ENCODE data around the genes BRMS1 and NPAS4.

GRCh38 chr11:66061325-66062028 is 8.6 kb upstream of the PACS1 start:
- PRO-cap = no peak

DNA sequence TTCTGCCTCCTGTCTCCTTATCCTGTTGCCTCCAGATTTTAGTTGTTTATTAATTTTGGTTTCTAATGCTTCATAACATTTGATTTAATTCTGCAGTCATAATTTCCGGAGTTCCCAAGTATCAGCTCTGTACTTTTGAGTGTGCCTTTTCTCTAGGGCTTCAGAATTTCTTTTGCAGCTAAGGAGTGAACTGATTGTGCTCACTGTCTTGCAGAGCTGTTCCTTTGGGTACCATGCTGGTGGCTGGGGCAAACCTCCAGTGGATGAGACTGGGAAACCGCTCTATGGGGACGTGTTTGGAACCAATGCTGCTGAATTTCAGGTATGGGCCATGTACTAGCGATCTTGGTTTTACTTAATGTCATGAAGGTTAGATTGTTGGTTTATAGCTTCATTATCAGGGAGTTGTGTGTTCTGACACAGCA is 7.3 kb upstream of the PACS1 start:
- PRO-cap = no peak

DNA sequence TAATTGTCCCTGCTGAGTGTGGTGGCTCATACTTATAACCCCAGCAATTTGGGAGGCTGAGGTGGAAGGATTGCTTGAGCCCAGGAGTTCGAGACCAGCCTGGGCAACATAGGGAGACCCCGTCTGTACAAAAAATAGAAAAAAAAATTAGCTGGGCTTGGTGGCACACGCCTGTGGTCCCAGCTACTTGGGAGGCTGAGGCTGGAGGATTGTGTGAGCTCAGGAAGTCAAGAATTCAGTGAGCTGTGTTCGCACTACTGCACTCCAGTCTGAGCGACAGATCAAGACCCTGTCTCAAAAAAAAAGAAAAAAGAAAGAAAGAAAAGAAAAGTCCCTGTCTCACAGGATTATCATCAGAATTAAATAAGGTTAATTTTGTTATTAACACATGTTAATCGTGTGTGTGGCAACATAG is 10.9 kb downstream of the PACS1 start:
- PRO-cap = no peak

DNA sequence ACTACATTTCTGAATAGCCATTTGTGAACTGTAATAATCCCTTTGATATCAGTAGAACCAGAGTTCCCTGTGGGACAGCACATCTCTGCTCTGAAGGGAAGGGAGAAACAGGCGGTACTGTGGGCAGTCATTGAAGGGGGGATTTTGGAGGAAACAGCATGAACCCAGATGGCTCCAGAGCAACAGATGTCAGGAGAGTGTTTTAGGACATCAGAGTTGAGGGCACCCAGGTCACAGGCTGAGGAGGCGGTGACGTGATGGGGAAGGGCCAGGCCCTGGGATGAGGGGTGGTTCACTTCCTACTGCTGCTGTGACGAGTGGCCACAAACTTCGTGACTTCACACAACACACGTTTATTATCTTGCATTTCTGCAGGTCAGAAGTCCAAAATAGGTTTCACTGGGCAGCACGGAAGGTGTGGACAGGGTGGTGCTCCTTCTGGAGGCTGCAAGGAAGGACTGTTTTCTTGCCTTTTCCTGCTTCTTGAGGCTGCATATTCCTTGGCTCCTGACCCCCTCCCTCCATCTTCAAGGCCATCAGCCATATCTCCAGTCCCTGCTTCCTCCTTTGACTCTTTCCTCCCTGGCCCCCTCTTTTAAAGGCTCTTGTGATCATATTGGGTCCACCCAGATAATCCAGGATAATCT is 66.7 kb upstream of the KLC2 start:
- PRO-cap = no peak

- PRO-cap = no peak
Observed at GRCh38 chr11:66218726-66219663, 38.5 kb upstream of the KLC2 start.

DNA sequence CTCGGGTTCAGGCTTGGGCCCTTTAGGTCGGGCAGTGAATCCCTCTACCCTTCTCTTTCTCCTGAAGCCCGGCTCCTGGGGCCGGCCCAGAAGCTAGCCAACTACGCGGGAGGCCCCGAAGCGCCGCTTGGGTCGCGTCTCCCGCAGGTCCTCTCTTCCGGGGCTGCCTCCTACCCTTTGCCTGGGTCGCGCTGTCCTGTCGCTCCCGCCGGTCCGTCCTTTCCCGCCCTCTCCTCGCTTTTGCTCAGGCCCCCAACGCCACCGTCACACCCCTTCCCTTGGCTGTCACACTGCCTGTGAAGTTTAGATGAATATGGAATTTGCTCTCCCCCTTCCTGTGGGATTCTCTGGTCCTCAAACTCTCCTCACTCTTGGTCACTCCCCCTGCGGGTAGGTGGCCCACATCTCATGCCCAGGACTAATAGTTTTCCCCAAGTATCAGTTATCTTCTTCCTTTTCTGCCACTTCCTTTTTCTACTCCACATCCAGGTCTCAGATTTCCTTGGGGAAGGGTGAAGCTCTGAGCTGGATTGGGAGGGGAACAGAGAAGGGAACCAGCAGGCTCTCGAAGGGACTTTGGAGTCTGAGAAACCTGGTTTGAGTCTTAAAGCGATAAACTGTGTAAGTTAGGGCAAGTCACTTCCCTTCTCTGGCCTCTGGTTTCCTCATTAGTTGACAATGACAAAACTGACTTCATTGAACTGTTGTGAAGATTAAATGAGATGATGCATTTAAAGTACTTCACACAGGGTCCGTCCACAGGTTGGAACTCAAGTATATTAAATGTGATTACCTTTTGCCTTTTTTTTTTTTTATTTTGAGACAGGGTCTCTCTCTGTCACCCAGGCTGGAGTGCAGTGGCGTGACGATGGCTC is 872 bp downstream of the RAB1B start:
- PRO-cap = unidirectional peak, minus-strand start at position 242 of the sequence; unidirectional peak, minus-strand start at position 543 of the sequence; unidirectional peak, minus-strand start at position 578 of the sequence

DNA sequence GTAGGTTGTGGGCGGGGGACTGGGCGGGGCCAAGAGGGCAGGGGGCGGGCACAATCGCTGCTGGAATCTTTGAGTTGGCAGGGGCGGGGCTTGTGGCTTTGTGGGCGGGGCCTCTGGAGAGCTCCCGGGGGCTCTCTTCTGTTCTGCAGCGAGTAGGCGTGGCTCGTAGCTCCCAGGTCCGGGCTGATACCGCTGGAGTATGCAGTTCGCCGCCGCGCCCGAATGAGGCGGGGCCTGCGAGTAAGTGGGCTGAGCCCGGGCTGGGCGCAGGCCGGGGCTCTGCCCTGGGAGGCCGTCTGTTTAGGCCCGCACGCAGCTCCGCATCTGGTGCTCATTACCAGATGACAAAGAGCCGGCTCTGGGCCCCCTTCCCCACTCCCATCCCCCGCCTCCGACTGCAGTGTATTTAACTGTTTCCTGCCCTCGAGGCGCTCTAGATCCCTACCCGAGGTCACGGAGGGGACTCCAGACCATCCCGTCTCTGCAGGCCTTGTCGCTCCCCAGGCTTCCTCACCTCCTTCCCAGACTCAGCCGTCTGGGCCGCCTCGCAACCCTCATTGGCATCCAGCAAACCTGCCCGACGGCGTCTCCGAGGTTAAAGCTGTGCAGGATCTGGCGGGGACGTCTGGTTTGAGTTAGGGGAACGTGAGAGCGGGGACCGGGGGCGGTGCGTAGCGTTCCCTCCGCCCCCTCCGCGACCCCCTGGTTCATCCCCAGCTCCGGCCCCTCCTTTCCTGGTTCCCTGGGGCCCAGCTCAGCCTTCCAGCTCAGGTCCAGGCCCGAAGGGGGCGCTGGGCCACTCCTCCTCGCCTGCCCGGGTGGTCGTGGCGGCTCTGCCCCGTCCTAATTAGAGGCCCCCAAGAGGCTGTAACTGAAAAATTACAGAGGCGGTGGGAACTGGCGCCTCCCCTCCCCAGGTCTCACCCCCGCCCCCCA is 3.8 kb downstream of the CD248 start:
- PRO-cap = bidirectional peak, plus-strand start at position 243 of the sequence, minus-strand start outside the sequence

- PRO-cap = no peak
Observed at GRCh38 chr11:66326200-66326958, 9.5 kb upstream of the CD248 start.

DNA sequence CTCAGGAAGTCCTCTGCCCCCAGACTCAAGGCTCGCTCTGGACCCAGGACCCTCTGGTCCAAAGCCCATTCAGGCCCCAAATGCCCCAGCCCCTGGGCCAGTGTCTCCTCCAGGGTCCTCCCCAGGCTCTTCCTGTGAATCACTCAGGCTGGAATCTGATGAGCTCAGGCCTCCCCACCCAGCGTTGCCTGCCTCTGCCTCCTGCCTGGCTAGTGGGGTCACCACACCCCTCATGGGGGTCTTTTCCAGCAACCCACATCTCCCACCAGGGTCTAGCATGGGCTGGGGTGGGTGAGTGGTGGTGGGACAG is 9.1 kb downstream of the RIN1 start:
- PRO-cap = no peak

- PRO-cap = bidirectional peak, plus-strand start at chr11:66345262, minus-strand start at chr11:66345056
Observed at GRCh38 chr11:66344760-66345671, at the start of gene BRMS1. Gene BRMS1 (minus strand): TSS chr11:66345104.

DNA sequence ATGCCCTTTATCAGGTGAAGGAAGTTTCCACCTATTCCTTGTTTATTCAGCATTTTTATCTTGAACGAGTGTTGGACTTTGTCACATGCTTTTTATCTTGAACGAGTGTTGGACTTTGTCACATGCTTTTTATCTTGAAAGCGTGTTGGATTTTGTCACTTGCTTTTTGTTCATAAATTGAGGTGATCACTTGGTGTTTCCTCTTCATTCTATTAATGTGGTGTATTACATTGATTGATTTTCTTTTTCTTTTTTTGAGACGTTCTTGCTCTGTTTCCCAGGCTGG is 3.9 kb upstream of the B4GAT1 start:
- PRO-cap = no peak

- PRO-cap = no peak
Observed at GRCh38 chr11:66368736-66369961, 2.4 kb downstream of the SLC29A2 start.

DNA sequence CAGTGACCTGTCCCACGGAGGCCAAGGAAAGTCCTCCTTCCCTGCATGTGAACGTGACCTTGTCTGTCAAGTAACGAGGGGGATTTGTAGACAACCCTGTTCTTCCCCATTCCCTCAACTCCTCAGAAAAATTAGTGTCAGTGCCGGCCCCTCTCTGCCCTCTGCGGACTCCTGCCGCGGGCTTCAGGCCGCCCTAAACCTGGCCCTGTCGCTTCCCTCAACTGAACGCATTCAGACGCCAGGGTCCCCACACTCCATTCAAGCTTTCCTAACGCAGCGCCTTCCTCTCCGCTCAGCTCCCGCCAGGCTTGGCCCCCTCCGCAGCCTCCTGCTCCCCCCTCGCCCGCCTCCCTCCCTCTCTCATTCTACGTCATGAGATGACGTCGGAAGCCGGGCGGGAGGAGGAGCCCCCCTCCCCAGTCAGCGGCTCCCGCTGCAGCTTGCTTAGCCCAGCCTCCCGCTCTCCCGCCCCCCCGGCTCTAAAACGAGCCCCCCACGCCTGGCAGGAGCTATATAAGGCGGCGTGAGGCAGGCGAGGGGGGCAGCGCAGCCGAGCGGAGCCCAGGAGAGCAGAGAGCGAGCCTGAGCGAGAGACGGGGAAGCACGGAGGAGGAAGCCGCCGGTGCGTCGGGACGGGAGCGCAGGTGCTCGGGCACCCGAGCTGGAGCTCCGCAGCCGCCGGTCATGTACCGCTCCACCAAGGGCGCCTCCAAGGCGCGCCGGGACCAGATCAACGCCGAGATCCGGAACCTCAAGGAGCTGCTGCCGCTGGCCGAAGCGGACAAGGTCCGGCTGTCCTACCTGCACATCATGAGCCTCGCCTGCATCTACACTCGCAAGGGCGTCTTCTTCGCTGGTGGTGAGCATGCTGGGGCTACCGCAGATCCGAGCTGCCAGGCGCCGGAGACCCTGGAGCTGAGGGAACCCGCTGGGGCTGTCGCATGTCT is at the start of gene NPAS4:
Gene NPAS4, plus strand, starts transcription at position 540 of the 947 bp plus-strand sequence.
- PRO-cap = no peak

- PRO-cap = no peak
Observed at GRCh38 chr11:66469905-66470495, 3.3 kb downstream of the PELI3 start.

DNA sequence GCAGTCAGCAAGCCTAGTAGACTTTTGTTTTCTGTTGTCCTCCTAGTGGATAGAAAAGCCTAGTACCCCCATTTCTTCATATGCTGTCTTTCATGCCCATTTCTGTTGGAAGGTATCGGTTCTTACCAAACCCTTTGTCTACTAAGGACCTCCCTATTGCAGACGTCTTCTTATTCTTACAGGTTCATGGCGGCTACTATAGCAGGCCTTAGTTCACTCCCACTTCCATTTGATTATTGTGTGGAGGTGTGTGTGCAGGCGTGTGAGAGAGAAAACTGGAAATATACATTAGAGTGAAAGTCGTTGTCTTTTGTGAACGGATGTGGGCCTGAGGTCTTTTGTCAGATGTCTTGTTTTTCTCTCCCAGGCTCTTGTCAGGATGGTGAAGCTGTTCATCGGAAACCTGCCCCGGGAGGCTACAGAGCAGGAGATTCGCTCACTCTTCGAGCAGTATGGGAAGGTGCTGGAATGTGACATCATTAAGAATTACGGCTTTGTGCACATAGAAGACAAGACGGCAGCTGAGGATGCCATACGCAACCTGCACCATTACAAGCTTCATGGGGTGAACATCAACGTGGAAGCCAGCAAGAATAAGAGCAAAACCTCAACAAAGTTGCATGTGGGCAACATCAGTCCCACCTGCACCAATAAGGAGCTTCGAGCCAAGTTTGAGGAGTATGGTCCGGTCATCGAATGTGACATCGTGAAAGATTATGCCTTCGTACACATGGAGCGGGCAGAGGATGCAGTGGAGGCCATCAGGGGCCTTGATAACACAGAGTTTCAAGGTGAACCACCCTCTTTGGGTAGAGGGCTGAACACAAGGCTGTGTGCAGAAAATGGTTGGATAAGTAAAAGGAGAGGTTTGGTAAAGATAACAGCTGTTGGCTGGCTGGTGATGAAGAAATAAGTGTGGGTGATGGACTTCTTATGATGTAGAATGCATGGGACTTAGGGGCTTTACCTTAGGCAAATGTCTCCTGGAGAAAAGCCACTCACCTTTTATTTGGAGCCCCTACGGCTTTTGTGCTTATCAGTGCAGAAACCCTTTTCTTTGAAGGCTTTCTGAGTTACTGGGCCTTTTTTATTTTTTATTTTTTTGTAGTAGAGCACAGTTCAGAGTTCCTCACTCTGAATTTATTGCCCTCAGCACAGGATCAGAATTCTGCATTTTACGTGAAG is 1.2 kb downstream of the RBM4 start:
- PRO-cap = no peak

DNA sequence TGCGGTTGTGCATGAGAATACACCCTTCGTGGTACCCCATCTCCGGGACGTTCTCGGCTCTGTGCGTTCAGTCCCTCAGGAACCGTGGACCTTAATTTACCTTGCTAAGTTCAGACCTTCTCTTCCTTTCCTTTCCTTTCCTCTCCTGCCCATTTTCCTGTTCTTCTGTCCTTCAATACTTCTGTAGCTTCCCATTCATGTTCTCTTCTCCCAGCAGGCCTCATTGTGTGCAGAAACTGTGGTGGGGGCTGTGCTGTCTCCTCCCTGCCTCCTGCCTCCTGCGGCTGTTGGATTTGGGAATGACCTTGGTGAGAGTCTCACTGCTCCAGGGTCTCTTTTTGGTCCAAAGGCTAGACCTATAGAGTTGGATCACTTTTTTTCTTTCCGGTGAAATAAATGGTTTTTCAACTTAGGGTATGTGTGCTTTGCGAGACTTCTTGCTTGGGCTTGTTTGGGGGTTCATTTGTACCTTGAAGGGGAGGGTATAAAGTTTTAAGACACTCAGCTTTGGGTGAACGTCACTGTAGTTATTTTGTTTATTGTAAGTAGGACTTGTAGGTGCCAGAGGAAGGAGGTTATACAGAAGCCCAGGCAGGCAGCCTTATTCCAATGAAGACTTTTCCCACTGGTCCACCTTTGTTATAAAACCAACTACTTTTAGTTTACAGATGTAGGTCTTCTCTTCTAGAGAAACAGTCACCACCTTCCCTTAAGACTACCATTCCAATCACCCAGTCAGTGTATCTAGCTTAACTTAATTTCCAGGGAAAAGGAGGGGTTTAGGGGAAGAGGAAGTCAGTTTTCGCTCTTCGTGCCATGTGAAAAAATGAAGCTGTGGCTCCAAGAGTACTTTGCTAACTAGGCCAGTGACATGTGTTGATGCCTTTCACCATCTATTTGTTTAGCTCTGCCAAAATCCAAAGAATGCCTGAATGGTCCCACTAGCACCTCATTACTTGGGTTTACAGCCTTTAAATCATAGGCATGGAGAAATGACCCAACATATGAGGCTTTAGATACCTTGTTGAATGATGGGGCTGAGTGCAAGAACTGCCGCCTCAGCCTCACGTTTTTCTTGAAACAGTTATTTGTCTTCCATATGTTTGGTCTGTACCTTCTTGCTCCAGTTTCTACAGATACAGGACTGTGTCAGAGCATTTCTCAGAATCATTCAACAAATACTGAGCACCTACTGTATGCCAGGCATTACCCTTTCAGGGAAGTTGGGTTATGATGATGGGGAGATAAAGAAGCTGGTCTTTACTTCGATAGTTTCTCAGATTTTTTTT is 8.0 kb downstream of the RBM4 start:
- PRO-cap = no peak

GRCh38 chr11:66707084-66707861 is 21.7 kb downstream of the SPTBN2 start:
- PRO-cap = unidirectional peak, plus-strand start at chr11:66707384

DNA sequence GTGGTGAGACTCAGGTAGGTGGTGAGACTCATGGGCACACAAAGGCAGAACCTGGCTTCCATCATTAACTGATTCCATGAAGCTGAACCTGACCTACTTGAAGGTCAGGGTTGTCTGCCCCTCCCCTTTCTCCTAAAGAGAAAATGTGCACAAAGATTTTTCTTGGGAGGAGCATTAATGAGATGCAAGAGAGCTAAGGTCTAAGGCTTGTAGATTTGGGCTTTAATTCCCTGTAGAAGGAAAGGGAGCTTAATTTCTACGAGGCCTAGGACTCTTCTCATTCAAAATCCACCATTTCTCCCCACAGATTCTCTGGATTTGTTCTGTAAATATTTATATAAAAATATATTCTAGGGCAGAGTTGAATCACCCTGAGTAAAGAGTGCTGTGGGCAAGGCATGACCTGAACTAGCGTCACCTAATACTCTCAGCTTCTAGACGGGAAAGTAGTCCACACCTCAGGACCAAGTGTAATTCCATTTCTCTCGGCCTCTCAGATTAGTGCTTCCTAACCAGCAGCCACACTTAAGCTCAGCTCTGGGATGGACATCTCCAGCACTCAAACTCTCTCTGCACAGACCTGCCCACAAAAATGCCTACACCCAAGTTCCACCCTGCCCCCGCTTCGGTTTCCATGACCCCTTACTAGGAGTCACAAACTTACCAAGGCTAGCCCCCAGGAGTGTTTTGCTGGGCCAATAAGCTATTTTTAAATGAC is 5.4 kb downstream of the SPTBN2 start:
- PRO-cap = no peak

DNA sequence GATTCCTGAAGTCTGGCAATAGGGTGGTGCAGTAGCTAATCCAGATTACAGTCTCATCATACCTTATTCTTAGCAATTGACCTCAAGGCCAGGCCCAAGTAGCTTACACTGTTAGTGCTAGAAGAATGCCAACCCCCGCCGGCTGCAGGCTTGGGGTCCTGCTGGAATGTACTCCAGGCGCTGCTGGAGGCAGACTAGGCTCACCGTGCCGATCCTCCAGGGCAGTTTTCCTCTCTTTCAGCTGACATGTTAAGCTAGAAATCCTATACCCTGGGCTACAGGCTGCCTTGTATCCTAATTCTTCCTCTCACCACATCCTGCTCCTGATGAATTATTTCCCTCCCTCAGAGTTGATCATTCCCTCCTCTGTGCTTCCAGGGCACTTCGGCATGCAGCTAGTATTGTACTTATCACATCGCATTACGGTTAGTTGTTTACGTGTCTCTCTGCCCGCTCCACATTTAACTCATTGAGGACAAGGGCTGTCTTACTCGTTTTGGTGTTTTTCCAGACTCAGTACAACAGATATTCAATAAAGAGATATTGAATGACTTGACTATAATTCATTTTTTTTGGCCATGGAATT is 3.3 kb downstream of the SPTBN2 start:
- PRO-cap = no peak

- PRO-cap = bidirectional peak, plus-strand start at chr11:66864061, minus-strand start at chr11:66863954
Observed at GRCh38 chr11:66863508-66864128, 6.8 kb downstream of the LRFN4 start.

All from left colon (tissue), 1 donor.